ENCODE measurements around a stretch of chr2.

DNA sequence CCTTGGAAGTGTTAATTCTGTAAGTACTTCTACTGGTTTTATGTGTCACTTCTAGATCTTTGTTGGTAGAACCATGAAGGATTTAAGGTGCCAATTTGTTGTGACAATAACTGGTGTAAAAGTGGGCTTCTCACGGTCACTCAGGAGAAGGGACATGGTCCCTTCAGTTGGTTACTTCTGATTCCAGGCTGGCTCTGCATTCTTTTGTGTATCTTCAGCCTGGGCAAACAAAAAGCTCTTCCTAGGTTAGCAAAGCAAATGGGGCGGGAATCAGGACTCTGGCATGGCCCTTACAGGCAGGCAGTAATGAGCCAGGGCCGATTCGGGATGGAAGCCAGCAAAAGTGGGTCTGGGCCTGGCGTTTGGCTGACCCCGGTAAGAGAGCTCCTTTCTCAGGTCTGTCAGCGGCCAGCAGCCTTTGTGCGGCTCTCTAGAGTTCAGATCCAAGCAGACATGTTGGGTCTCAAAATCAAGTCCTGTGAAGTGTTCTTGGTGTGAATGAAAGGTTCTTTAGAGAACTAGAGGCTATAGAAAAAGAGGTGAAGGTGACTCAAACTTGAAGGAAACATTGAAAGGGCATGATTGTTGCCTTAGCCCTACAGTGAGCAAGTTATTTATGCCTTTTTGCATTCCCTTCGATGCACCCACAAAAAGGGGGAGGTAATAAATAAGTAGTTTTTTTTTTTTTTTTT is 81.5 kb upstream of the EML6 start:
- PRO-cap: no peak

- PRO-cap: no peak
Observed at GRCh38 chr2:54653440-54654302, 69.8 kb upstream of the EML6 start.

GRCh38 chr2:54655549-54656109 is 67.8 kb upstream of the EML6 start:
- PRO-cap: no peak

- PRO-cap: no peak
Observed at GRCh38 chr2:54668639-54669320, 54.7 kb upstream of the EML6 start.

DNA sequence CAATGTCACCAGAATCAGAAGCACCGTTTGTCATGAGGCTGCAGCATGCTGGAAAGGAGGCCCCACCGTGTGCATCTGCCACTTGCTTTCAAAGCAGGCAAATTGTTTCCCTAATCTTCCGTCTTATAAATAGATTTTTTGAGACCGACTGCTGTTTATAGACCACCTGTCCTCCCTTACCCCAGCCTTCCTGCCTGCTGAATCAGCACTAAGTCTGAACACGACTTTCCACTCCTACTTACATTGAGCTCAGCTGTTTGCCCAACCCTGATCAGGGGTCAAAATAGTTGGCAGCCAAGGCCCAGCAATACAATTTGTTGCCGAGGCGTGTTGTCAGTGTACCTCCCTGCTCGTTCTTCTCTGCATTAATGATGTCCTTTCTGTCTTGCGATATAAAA is 156.5 kb downstream of the EML6 start:
- PRO-cap: no peak

- PRO-cap: no peak
Observed at GRCh38 chr2:54962141-54962916, 87.9 kb downstream of the RTN4 start.

DNA sequence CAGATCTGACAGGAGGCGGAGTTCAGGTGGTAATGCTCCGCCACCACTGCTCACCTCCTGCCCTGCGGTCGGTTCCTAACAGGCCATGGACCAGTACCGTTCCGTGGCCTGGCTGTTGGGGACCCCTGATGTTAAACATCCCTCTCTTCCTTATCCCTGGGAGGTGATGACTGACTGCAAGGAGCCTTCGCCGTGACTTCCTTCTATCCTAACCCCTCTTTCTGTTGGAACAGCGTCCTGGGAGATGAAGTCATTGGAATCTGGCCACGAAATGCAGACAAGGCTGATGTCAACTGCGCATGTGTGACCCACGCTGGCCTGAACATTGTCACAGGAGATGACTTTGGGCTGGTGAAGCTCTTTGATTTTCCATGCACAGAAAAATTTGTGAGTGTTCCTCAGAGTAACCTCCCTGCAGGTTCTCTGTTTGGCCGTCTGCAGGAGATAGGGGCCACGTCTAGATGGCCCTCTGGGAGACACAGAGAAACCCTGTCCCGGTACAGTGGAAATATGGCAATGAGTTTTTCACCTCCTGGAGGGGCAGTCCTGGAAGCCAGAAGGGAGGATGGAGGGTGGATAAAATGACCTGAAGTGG is 82.3 kb downstream of the RTN4 start:
- PRO-cap: no peak

DNA sequence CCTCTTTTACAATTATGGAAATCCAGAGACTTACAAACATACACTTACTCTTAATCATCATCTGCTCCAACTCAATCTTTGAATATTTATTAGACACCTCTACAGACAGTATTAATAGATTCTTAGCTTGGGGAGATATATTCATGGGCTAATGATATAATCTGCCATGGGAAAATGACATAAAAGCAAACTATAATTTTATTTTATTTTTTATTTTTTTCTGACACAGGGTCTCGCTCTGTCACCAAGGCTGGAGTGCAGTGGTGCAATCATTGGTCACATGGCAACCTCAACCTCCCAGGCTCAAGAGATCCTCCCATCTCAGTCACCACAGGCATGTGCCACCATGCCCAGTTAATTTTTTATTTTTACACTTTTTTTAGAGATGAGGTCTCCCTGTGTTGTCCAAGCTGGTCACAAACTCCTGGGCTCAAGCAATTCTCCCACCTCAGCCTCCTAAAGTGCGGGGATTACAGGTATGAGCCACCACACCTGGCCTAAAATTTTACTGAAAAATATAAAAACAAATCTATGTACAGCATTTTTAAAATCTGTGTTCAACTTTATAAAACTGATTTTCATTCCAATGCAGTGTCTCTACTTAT is 39.3 kb downstream of the RTN4 start:
- PRO-cap: no peak

GRCh38 chr2:55099851-55100882 is 49.9 kb upstream of the RTN4 start:
- PRO-cap: no peak

DNA sequence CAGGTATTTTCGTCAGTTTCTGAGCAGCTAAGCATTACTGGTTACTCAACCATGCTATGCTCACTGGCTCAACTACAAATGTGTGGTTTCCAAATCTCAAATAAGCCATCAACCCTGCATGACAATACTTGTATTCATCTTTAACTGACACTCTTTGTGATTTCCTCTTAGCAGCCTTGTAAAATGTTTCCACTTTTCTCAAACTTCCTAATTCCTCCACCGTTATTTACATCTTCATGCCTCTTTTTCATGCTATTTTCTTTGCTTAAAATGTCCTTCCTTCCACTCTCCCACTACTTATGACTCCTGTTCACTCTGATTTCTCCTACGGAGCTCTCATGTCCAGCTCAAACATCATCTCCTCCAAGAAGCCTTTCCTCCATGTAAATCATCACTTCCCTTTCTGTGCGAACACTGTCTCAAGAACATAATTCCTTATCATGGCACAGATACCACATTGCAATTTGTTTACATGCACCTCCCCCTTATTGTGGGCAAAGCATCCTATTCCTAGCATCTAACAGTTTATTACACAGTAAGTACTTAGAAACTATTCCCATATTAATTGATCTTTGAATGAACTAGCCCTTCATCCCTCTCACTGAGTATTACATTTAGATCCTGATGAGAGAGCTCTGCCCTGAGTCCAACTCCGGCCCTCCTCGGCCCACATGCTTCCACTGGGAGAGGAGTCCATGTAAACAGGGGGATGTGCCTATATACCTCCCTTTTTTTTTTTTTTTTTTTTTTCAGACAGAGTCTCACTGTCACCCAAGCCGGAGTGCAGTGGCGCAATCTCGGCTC is 10.4 kb downstream of the CCDC88A start:
- PRO-cap: no peak

DNA sequence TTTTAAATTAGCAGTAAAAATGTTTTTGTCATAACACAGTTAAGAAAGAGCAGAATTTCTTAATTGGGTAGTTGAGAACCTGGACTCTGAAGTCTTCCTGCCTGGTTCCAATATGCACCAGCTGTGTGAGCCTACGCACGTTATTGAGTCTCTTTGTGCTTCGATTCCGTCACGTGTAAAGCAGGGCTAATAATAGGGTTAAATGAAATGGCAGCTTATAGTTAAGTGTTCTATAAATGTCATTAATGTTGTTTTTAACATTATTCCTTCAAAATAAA is 1.2 kb upstream of the CCDC88A start:
- PRO-cap: no peak

- PRO-cap: no peak
Observed at GRCh38 chr2:55609966-55611140, 7.1 kb downstream of the PPP4R3B start.

- PRO-cap: no peak
Observed at GRCh38 chr2:58039055-58039601, 7.5 kb upstream of the VRK2 start.

DNA sequence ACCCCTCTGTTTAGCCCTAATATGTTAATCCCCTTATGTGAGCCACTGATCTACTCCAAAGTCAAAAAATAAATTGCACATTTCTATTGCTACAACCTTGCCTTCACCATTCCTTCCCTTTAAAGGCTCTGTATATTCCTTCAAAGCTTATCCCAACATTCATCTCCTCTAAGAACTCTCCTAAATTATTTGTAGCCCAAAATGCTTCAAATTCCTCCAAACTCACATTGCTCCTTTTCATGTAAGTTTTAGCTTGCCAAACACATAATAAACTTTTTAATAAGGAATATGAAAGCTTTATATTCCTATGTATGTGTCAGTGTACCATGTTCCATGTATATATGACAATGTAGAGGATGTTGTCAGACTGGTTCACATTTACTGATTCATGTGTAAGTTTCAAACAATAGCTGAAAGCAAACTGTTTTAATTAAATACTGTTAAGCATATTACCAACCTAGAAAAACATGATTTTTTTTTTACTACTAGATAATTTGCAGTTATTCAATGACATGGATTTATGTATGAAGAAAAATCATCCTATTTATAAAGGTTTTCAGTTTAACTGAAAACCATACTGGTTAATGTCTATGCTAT is 32.1 kb downstream of the FANCL start:
- PRO-cap: no peak

GRCh38 chr2:60033320-60033659 is 520.2 kb downstream of the BCL11A start:
- PRO-cap: no peak

DNA sequence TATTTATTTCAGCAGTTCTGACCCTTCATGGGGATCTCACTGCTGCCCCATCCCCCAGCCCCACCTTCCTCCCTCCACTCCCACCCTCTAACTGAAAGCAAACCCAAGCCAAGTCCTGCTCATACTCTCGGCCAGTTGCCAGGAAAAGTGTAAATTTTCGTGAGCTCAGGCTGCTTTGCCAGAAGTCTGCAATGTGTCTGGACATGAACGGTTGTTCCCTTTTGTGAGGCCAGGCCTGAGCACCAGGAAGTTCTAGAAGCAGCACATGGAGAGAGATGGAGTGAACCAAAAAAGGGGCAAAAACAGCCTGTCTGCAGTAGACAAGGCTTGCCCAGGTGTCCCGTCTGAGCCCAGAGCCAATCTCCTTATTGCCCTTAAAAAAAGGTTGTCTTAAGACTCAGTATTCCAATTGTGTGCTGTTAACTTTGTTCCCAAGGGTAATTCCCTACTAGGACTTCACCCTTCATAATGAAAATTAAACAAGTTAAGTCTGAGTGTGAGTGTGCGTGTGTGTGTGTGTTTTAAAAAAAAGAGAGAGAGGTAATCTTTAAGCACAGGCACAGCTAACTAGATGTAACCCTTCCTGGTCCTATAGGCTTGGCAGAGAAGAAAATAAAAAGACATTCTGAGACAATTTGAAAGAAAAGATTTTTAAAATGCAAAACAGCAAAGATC is 247.1 kb downstream of the BCL11A start:
- PRO-cap: no peak

GRCh38 chr2:60446446-60447374 is 106.7 kb downstream of the BCL11A start:
- PRO-cap: no peak

GRCh38 chr2:60480554-60480945 is 72.9 kb downstream of the BCL11A start:
- PRO-cap: no peak

DNA sequence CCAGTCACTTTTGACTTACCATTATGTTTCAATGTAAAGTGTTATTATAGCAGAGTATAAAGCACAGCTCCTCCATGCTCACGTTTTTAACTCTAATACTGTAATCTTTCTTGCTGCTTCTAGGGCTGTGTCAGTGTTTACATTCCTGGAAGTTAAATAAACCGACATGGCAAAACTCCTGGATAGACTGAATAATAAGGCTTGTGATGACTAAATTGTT is 20.5 kb downstream of the BCL11A start:
- PRO-cap: no peak

- PRO-cap: unidirectional peak, minus-strand start at chr2:60550846; unidirectional peak, minus-strand start at chr2:60550880
Observed at GRCh38 chr2:60550153-60551165, 3.0 kb downstream of the BCL11A start.